SK-N-MC (cell line): ENCODE measurements around a stretch of chr14.

DNA sequence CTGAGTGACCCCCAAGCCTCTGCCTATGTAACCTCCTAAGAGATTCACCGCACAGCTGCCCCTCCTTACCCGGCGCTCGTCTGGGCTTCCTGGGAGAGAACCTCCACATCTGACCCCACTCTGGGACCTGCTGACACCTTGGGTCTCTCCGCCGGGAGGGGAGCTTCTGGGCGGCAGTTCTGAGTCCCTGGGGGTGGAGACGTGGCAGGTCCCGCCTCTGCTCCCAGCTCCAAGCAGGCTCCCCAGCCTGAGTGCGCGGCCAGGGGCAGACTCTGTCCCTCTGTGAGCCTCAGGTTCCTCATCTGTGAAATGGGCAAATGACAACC, 3.6 kb downstream of the EXOC3L4 start:
- RRBS, result 74% methylated on average over 5 of the region's 11 CpGs

DNA sequence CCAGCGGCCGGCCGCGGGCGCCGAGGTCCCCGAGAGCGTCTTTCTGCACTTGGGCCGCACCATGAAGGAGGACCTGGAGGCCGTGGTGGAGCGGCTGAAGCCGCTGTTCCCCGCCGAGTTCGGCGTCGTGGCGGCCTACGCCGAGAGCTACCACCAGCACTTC, 4.0 kb downstream of the TNFAIP2 start:
- RRBS, result 26% methylated on average over 2 of the region's 20 CpGs

DNA sequence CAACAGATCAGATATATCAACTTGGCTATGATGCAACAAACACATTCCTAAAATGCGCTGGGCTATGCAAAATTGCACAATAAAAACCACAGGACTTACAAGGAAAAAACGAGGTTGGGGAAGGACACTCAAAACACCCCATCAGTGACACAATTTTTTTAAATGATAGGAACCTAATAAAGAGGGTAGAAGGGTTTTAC, 71.0 kb downstream of the TNFAIP2 start:
- RRBS, result no CpG with 5 or more reads among the region's 2 CpGs

- RRBS, result no CpG with 5 or more reads among the region's 11 CpGs
Observed at GRCh38 chr14:103196139-103196599, 72.9 kb downstream of the TNFAIP2 start.

DNA sequence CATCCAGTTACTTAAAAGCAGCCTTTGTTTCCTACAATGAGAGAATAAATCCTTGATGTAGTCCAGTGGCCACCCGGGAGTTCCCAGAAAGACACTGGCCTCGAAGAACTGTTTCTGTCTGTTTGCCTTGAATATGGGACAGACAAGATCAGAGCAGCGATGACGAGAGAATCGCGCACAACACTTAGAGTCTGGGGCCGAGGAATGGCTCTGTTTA, 102.3 kb downstream of the TNFAIP2 start:
- RRBS, result no CpG with 5 or more reads among the region's 7 CpGs

DNA sequence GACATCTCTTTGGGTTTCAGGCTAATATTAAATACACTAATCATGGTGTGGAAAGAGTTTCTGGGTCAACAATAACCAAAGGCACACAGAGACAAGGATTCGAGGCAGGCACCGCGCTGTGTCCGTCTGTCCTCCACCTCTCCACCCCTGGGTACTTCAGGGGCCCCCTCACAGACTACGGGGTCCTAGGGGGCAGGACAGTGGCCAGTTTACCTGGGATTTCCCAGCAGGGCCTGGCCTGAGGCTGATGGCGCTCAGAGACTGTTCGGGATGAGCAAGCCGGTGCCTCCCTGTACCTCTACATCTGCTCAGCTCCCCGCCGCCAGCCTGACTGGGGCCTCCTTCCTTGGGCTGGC, 18.1 kb upstream of the EIF5 start:
- RRBS, result no CpG with 5 or more reads among the region's 10 CpGs

DNA sequence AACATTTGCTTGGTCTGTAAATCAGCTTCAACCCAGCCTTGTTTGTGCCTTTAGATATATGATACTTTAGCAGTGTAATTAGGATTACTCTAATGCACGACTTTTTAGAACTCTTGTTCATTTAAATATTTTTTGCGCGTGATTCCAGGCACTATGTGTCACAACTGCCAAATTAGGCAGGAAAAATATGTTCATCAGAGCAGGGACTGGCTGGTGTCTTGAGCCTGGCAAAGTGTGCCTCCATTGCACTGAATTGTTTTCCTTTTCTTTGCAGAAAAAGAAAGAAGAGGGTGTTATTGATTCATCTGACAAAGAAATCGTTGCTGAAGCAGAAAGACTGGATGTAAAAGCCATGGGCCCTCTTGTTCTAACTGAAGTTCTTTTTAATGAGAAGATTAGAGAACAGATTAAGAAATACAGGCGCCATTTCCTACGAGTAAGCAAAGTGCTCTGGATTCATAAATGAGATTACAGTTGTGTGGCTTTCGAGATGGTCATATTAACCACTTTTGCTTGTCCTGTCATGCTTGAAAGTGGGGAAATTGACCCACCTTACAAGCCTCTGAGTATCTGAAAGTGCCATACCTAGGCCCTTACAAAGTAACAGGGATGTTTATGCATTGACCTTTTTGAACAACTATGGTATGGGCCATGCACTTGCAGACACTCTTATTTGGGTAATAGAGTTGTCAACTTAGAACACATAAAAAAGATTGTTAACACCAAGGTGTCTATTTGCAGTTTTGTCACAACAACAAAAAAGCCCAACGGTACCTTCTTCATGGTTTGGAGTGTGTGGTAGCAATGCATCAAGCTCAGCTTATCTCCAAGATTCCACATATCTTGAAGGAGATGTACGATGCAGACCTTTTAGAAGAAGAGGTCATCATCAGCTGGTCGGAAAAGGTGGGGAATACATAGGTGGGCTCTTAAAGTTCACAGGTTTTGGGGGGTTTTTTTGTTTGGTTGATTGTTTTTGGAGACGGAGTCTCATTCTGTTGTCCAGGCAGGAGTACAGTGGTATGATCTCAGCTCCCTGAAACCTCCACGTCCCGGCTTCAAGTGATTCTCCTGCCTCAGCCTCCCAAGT, 5.2 kb downstream of the EIF5 start:
- RRBS, result no CpG with 5 or more reads among the region's 13 CpGs

- RRBS, result no CpG with 5 or more reads among the region's 4 CpGs
Observed at GRCh38 chr14:103401268-103401903, 16.2 kb downstream of the MARK3 start.

DNA sequence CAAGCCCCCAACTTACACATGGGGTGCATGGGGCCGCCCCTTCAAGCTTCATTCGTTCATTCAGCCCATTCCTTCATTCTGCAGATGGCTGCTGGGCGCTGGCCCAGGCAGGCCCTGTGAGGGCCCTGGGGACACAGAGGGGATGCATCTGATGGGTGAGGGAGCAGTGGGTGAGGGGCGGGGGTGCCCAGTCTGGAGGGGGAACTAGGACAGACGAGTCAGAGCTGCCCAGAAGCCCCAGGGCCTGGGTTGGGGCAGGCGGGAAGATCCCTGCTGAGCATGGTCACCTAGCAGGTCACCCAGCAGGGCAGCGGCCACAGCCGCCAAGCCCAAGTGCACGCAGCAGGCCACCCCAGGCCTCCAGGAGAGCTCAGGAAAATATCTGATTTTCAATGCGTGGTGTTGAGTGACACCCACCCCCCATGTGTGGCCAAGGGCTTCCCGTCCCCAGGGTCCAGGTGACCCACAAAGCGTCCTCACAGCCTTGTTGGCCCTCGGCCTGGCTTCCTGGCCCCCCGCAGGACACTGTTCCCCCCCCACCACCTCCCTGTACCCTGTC, 14.2 kb downstream of the TRMT61A start:
- RRBS, result no CpG with 5 or more reads among the region's 14 CpGs

DNA sequence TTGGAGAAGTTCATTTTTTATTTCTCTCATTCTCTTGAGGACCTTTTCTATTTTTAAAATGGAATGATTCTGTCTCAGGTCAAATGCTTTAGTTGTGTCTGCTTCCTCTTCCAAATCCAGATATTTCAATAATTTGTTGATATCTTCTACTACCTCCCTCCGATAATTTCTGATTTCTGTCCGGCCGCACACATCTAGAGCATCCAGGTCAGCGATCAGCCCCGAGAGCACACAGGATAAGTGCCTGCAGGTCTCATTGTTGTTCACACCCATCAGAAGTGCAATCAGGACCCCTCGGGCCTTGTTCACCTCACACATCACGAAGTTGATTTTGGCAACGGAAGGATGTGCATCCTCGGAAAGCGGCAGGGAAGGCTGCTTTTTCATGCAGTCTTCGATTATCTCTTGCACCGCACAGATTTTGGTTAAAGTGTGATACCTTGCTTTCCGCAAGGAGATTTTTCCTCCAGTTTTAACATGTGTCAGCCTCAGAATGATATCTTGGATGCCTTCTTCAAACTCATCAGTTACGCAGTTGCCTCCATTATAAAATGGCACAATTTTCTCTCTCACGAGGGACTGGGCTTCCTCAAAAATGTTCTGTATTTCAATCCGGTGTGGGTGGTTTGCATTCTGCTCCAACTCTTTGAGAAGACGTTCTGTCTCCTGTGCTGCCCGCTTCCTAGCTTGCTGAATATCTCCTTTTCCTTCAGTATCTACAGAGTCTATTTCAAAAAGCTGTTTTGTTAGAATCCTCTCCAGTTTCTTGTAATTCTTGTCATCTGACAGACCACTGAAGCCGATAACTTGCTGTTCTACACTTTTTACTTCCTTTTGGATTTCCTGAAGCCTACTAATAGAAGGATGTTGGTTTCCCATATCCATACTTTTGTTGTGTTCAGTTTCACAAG, 1.9 kb downstream of the BAG5 start:
- RRBS, result no CpG with 5 or more reads among the region's 19 CpGs

- RRBS, result no CpG with 5 or more reads among the region's 15 CpGs
Observed at GRCh38 chr14:103561270-103561780, 1.1 kb downstream of the BAG5 start.

- RRBS, result no CpG with 5 or more reads among the region's 16 CpGs
Observed at GRCh38 chr14:103721575-103722220, 6.1 kb downstream of the ZFYVE21 start.

GRCh38 chr14:103739178-103739460, 23.5 kb downstream of the ZFYVE21 start:
- RRBS, result no CpG with 5 or more reads among the region's 7 CpGs

- RRBS, result no CpG with 5 or more reads among the region's 9 CpGs
Observed at GRCh38 chr14:103861493-103862145, 14.2 kb upstream of the PPP1R13B start.

DNA sequence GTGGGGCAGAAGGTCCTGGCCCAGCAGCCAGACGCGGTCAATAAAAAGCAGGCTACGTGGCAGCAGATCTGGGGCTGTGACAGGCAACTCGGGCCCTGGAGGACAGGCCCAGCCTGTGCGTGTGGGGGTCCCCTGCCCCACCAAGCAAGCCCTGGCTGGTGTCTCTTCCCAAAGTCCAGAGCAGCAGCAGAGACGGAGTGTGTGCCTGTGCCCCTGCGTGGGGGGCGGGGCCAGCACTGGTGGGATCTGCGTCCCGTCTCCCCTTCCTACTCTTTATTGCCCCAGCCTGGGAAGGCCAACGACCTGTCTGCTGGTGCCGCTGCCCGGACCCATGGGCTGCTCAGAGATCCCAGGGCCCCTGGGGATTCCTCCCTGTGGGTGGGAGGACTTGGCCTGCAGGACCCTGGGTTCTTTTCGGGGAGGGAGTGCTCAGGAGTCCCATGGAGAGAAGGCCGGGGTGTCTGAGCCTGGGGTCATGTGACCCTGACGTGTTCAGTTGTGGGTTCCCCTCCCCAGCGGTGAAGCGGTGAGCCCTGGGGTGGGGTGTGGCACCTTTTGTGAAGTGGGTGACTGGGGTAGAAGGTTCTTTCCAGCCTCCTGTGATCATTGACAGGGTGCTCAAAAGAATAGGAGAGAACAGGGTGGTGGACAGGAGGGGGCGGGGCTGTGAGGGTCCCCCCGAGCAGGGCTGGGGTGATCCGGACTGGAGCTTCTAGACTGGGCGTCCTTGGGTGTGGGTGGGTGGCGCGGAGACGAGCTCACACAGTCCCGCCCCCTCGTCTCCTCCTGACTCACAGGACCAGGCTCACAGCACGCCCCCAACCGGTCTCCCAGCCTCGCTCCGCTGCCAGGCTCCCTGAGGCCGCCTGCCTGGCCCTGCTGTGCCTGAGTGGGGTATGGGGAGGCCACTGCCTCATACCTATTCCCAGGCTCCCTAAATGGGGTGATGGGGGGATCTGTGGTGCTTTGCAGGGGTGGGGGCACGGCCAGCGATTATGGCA, 22.4 kb downstream of the ASPG start:
- RRBS, result no CpG with 5 or more reads among the region's 34 CpGs

GRCh38 chr14:104137499-104138164, 755 bp upstream of the KIF26A start:
- RRBS, result 2% methylated on average over 41 of the region's 84 CpGs

DNA sequence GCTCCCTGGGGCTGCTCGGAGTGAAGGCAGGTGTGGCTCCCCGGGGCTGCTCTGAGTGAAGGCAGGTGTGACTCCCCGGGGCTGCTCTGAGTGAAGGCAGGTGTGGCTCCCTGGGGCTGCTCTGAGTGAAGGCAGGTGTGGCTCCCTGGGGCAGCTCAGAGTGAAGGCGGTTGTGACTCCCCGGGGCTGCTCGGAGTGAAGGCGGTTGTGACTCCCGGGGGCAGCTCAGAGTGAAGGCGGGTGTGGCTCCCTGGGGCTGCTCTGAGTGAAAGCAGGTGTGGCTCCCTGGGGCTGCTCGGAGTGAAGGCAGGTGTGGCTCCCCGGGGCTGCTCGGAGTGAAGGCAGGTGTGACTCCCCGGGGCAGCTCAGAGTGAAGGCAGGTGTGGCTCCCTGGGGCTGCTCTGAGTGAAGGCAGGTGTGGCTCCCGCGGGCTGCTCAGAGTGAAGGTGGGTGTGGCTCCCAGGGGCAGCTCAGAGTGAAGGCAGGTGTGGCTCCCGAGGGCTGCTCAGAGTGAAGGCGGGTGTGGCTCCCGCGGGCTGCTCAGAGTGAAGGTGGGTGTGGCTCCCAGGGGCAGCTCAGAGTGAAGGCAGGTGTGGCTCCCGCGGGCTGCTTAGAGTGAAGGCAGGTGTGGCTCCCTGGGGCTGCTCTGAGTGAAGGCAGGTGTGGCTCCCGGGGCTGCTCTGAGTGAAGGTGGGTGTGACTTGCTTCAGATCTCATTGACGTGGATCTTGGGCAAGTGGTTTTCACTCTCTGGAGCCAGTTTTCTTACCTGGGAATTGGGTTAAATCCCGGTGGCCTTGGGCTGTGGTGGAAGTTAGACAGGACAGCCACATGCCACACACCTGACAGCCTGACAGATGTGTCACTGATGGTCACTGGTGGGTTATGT, 87.3 kb downstream of the KIF26A start:
- RRBS, result 80% methylated on average over 1 of the region's 24 CpGs

- RRBS, result 2% methylated on average over 6 of the region's 21 CpGs
Observed at GRCh38 chr14:104567296-104567942, 12.1 kb upstream of the C14orf180 start.

- RRBS, result no CpG with 5 or more reads among the region's 9 CpGs
Observed at GRCh38 chr14:104586134-104586428, 6.5 kb downstream of the C14orf180 start.

DNA sequence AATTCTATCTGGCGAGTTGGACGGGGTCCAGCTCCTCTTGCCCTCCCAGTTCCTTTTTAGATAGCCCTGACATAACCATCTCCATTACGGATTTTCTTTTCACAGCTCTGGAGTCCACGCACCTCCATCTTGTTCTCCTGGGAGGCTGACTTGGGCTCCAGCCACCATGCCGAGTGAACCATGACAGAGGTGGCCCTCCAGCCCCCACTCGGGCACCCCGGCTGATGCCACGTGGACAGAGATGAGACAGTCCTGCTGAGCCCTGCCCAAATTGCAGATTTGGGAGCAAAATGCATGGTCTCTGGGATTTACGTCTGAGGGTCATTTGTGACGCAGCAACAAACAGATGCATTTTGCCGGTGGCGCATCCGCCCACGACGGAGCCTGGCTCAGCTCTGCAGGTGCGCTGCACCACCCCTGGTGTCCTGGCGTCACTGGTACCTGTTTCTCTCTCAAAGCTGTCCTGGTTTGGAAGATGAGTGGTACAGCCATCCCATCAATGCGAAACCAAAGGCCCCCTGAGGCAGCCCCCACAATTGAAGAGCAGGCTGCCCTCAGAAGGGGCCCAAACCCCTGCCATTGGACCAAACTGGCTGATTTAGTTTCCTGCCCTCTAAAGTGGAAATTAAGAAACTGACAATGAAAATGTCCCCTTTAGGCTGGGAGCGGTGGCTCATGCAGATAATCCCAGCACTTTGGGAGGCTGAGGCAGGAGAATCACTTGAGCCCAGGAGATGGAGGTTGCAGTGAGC, 31.0 kb upstream of the INF2 start:
- RRBS, result no CpG with 5 or more reads among the region's 19 CpGs